Fallopian tube (tissue), 1 donor: ENCODE measurements around the gene C9orf57.

- PRO-cap: no peak
Measured at GRCh38 chr9:70471154-70471406, 56.6 kb upstream of the KLF9 start.

GRCh38 chr9:70506022-70506545, 91.6 kb upstream of the KLF9 start:
- PRO-cap: no peak

DNA sequence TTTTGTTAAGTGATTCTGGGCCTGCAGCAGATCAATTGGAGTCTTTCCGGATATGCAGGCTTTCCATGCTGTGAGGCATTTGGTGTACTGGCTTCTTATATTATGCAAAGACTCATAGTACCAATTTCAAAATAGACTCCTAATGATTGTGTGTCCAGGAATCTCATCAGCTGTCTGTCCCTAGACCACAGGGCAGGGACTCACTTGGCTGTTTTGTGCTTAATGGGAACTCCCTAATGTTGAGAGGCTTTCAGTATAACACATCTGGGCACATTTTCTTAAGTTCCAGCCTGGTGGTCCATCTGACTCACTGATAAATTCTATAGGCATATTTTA, 180.1 kb upstream of the KLF9 start:
- PRO-cap: no peak

- PRO-cap: no peak
Measured at GRCh38 chr9:71638483-71639152, 129.7 kb downstream of the CEMIP2 start.

DNA sequence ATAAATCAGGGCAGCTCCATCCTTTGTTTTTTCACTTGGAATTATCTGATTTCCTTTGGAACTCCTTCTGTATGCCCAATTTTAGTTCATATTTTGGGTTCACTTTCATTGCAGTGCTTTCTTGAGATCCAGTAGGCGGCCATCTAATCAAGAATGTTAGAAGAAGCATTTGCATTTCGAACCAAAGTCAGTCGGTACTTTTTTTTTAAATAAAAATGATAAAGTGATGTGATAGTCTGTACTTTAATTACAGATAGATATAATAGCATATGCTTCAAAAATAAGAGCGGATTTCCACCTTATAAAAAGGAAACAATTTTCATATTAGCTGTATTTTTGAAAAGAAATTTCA, 71.1 kb downstream of the CEMIP2 start:
- PRO-cap: no peak

DNA sequence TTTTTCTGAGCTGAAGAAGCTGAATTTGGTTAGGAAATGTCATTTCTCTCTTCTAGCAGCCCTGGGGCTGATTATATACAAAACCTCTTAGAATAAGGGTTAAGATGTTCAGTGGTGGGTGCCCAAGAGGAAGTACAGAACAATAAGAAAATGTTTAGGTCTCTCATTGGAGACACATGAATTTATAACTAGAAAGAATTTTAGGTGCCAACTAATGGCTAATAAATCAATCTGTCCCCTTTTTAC, 14.2 kb downstream of the ABHD17B start:
- PRO-cap: no peak

DNA sequence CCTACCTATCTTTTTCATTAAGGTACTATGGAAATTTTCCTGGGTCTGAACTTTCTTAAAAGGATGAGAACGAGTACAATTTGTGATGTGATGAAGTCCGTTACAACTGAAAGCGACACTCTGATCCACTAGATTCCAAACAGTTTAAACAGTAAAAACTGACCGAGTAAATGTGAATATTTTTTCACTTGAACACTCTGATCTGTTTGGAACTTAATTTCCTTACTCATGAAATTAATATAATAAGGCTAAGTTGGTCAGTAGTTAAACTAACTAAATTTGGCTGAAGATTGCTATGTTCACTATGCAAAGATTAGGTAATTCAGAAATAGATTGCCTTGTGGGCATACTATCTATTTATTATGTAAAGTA, at the start of gene C9orf57:
Gene C9orf57 (minus strand): TSS at position 122 of the 372 bp plus-strand sequence.
- PRO-cap: no peak

DNA sequence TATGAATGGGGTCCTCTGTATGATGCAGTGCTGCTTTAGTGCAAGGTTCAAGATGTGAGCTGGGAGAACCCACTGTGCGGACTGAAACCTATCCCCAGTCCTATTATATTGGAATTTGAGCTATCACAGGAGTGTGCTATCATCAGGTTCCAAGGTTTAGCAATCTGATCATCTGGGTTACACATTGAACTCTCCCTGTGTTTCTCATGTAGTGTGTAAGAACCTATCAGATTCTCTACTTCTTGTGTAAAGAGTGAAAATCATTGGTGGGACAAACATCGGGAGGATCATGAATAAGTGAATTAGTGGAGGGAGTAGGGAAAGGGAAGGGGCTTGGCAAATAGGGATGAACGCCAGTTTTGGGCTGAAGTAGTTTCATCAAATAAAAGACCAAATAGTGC, 15.5 kb upstream of the GDA start:
- PRO-cap: no peak

GRCh38 chr9:72351384-72352264, 13.4 kb downstream of the ZFAND5 start:
- PRO-cap: no peak

DNA sequence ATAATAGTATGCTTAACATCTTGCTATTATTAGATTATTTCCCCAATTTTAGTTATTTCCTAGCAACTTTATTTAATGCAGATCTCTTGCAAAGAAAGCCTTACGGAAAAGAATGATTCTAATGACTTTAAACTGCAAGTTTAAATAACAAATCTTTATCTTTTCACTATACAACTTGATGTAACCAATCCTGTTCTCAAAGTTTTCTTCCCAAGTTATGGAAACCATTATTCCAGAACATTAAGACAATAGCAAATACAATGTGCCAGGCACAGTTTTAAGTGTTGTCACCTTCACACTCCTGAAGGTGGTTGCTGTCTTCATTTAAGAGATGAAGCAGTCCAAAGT, 12.5 kb downstream of the ZFAND5 start:
- PRO-cap: no peak

DNA sequence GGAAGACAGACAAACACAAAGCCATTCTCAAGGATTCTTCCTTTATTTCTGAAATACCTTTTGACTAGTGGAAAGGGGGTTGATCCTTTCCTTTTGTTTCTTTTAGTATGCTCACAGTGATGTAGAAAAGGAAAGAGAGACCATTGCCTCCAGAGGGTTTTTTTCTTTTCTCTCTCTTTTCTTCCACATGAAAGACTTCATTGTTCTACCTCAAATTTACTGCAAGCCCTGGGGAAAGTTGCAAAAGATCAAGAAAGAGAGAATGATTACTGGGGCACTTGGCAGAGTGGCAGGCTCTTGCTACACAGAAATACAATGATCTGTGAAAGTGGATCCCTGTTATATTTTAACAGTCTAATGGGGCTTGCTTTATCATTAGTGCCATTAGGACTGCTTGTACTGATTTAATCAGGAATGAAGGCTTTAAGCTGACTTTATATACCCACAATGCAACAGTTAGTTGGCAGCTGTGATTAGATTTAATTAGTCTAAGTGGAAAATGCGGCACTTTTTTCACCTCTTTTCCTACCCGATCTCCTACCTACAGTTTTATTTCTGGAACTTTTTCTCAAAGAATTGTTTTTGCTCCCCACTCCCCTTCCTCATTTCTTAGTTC, 66.2 kb upstream of the TMC1 start:
- PRO-cap: no peak

- PRO-cap: unidirectional peak, plus-strand start at chr9:72526733
Measured at GRCh38 chr9:72526657-72526938, 5.2 kb downstream of the TMC1 start.

- PRO-cap: no peak
Measured at GRCh38 chr9:72585753-72586271, 64.4 kb downstream of the TMC1 start.

DNA sequence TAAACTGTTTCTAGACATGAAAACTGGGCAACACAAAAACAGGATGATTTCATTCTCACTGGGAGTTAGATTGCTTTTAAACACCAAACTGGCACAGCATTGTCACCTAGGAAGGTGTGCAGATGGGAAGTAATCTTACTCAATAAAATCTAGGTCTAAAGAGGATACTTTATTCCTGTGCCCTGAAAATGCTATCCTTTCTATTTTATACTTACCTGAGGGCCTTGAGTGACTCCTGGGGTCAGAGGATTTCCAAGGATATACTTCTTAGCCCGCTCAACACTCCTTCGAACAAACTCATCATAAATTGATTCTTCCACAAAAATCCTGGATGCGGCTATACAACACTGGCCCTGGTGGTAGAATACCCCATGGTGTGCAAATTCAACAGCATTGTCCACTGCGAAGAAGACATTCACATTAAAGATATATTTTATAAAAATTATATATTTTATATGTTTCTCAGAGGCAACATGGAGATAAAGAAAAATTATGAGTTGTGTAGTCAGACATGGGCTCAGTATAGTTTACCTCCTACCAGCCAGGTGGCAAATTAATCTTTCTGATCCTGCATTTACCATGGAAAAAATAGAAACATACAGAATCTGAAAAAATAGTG, 36.0 kb downstream of the ALDH1A1 start:
- PRO-cap: no peak

GRCh38 chr9:72947903-72948627, 4.8 kb downstream of the ALDH1A1 start:
- PRO-cap: no peak

DNA sequence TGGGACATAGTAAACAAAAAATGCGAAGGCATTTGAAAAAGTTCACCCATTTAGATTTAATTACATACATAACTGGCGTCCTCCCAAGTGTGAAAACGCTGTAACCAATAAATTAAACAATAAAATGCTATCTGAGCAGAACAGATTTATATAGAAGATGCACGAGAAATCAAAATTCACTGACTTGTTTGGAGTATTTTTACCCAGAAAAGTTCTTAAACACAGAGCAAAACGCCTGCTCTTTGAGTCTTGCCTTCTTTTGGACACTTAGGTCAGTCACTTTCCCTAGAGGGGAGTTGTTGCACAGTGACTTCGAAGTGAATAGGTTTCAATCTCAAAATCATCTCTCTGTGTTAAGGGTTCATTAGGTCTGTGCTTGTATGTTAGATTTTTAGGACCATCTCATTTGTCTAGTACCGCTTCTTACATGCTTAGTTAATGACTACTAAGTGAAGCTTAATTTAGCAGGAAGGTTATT, 1.9 kb downstream of the ALDH1A1 start:
- PRO-cap: no peak

GRCh38 chr9:73039267-73039684, 86.4 kb upstream of the ALDH1A1 start:
- PRO-cap: no peak

GRCh38 chr9:73050808-73051321, 98.0 kb upstream of the ALDH1A1 start:
- PRO-cap: no peak

- PRO-cap: no peak
Measured at GRCh38 chr9:73215227-73215728, 63.6 kb downstream of the ANXA1 start.

DNA sequence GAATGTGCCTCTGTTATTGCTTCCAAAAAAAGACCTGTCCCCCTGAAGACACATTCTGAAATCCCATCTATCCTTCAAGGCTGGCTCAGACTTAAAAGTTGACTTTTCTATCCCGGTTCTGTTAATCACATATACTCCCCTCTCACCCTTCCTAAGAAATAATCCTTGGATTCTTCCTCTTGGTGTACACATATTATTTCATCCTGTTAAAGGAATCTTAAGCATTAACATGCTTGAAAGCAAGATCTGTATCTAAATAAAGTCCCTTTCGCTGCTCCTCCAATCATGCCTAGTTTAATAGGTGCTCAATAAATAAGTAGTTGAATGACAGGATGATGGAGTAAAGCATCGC, 217.4 kb upstream of the RORB start:
- PRO-cap: no peak